HepG2 (cell line): Measurements from ENCODE around the genes ETV3, OR6Y1, IFI16 and OR10J1.

- RRBS, 2 experiments = no CpG with 5 or more reads among the region's 7 CpGs
CAGE:
- cytosol, long polyA minus RNA = no peak
- cytosol, long polyA plus RNA = no peak
- long polyA plus RNA = no peak
- nucleus, long polyA minus RNA = no peak
- nucleus, long polyA plus RNA = no peak
Measured at GRCh38 chr1:157106274-157106947, 6.8 kb upstream of the ETV3L start.

- RRBS, 2 experiments = 3% methylated on average over 2 of the region's 34 CpGs; no CpG with 5 or more reads in 1 of the 2 experiments
CAGE:
- cytosol, long polyA minus RNA = no peak
- cytosol, long polyA plus RNA = no peak
- long polyA plus RNA = no peak
- nucleus, long polyA minus RNA = no peak
- nucleus, long polyA plus RNA = no peak
Measured at GRCh38 chr1:157136851-157138130, 904 bp downstream of the ETV3 start.

DNA sequence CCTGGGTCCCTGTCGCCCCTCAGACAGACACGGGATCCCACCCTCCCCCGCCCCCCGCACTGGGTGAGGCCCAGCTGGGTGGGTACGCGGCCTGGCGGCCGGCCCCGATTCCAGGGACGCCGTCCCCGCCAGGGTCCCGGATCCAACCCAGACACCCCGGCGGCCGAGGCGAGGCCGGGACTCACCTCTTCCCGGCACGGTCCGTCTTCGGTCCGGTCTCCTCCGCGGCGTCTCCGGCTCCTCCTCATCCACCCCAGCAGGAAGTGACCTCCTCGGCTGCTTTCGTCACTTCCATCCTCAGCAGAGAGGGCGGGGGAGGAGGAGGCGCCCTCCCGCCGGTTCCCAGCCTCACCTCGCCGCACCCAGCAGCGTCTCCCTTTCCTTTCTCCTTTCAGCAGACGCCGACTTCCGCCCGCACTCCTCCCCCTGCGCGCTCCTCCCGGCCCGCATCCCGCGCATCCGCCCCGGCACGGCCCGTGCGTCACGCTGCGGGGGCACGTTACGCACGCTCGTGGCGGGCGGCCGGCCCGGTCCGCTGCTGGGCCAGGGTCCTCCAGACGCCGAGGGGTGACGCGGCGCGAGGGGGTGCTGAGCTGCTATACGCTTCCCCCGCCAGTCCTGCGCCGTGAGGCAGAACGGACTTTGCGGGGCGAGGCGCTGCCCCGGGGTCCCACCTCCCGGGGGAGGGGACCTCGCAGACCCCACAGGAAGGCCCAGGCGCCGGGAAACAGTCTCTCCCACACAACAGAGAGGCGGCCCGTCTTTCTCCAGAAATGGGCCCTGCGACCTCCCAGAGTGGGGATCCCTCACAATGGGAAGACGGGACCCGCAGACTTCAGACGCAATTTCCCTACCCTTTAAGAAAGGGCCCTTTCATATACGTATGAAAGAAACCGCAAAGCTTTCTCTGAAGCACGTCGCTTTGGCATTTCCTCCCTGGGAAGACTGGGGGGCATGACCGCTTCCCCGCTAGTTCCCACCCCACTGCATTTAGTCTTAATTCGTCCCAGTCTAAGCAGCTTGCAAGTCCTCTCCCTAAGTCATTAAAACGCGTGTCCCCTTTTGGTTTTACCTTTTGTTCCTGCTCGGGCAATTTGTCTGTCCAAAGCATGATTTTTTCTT is at the start of gene ETV3:
TSS of gene ETV3 (minus strand) at position 265 of the 1,122 bp plus-strand sequence.
- RRBS, 2 experiments = 2 to 4% methylated on average over 22 to 25 of the region's 97 CpGs
CAGE:
- cytosol, long polyA minus RNA = start-site peak on the minus strand centred at position 253 of the sequence, 37 bp wide, 61 reads
- cytosol, long polyA plus RNA = no peak
- long polyA plus RNA = no peak
- nucleus, long polyA minus RNA = no peak
- nucleus, long polyA plus RNA = no peak

DNA sequence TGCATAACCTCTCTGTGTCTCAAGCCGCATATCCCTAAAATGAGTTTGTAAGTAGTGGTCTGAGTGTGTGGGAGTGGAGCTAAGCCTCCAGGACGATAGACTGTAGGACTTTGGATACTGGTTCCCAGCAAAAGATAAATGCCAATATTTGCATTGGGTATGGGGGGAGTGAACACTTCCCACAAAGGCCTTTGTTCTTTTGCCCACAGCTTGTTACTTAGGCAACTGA is 102.3 kb upstream of the ETV3 start:
- RRBS, 2 experiments = no CpG with 5 or more reads among the region's 2 CpGs
CAGE:
- cytosol, long polyA minus RNA = no peak
- cytosol, long polyA plus RNA = no peak
- long polyA plus RNA = no peak
- nucleus, long polyA minus RNA = no peak
- nucleus, long polyA plus RNA = no peak

DNA sequence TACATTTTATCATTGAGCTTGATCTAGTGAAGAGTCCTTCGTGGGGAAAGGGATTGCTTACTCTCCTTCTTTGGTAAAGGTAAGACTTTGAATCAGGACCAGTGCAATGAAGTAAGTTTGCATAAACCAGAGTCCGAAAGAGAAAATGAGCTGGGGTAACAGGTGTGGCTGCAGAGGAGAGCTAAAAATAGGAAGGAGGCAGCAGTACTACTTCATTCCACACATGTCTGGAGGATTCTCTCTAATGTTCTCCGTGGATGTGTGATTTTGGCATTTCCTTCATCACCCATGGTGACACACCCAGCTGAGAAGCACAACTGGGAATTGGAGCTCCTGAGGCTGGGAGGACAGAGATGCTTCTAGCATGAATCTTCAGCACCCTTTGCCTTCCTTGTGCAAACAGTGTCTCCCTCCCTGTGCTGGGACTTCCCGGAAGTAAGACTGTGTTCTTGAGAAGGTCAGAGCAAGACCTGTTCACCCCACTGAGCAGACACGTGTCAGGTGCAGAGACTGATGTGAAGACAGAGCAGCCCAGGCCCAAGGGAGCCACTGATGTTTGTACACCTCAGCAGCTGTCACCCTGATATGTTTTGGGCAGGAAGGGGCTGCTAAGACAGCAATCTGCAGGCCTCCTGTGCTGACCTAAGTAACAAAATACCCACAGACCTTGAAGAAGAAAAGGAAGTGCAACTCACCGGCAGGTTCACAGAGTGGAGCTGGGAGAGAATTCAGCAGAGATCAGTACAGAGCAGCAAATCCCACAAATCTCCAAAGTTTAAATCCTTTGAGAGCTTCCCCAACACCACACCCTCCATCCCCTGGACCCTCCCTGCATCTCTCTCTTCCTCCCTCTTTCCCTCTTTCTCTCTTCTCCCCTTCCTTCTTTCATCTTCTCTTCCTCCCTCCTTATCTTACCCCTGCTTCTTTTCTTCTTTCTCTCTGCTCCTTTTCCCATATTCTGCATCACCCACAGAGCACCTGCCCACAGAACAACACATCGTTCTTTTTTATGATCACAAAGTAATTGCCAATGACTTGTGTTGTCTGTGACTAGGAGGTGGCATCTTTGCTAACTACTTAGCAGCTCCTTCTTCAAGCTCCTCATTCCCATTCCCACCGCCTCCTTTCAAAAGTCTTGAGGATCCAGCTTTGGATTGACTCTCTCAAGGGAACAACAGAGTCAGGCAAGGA is 13.1 kb downstream of the FCRL1 start:
- RRBS, 2 experiments = no CpG with 5 or more reads among the region's 8 CpGs
CAGE:
- cytosol, long polyA minus RNA = no peak
- cytosol, long polyA plus RNA = no peak
- long polyA plus RNA = no peak
- nucleus, long polyA minus RNA = no peak
- nucleus, long polyA plus RNA = no peak

GRCh38 chr1:157993746-157994177 is 317 bp downstream of the KIRREL1 start:
- RRBS, 2 experiments = 10 to 11% methylated on average over 6 to 7 of the region's 40 CpGs
CAGE:
- cytosol, long polyA minus RNA = no peak
- cytosol, long polyA plus RNA = no peak
- long polyA plus RNA = no peak
- nucleus, long polyA minus RNA = no peak
- nucleus, long polyA plus RNA = no peak

GRCh38 chr1:157996368-157996866 is 3.0 kb downstream of the KIRREL1 start:
- RRBS, 2 experiments = no CpG with 5 or more reads among the region's 7 CpGs
CAGE:
- cytosol, long polyA minus RNA = no peak
- cytosol, long polyA plus RNA = no peak
- long polyA plus RNA = no peak
- nucleus, long polyA minus RNA = no peak
- nucleus, long polyA plus RNA = no peak

DNA sequence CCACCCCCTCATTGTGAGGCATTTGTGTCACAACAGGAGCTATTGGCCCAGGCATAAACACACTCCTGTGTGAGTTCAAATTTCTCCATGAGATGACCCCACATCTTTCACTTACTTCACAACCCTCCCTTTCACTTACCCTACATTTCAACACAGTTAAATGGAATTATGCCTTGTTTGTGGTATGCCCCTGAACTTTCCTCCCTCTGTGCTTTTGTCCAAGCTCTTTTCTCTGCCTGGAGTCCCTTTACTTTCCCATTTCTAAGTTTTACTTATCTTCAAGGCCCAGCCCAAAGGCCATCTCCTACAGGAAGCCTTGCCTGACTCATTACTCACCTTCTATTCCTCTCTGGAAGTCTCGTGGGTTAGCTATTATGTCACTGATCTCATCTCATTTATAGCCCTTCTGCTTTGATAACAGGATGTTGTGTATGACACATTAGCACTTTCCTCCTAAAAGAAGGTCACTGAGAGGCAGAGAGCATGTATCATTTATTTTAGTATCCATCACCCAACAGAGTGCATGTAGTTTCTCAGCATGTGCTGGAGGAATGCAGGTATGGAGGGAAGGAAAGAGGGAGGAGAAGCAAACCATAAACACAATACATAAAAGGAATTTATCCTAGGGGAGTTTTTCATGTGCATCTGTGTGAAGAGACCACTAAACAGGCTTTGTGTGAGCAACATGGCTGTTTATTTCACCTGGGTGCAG is 26.1 kb downstream of the SMIM42 start:
- RRBS, 2 experiments = no CpG with 5 or more reads among the region's 1 CpG
CAGE:
- cytosol, long polyA minus RNA = no peak
- cytosol, long polyA plus RNA = no peak
- long polyA plus RNA = no peak
- nucleus, long polyA minus RNA = no peak
- nucleus, long polyA plus RNA = no peak

GRCh38 chr1:158117704-158118528 is 10.2 kb downstream of the SMIM42 start:
- RRBS, 2 experiments = 0% methylated on average over 1 of the region's 21 CpGs; no CpG with 5 or more reads in 1 of the 2 experiments
CAGE:
- cytosol, long polyA minus RNA = no peak
- cytosol, long polyA plus RNA = no peak
- long polyA plus RNA = no peak
- nucleus, long polyA minus RNA = no peak
- nucleus, long polyA plus RNA = no peak

GRCh38 chr1:158185753-158186158 is 5.1 kb downstream of the CD1D start:
- RRBS, 2 experiments = no CpG with 5 or more reads among the region's 3 CpGs
CAGE:
- cytosol, long polyA minus RNA = no peak
- cytosol, long polyA plus RNA = no peak
- long polyA plus RNA = no peak
- nucleus, long polyA minus RNA = no peak
- nucleus, long polyA plus RNA = no peak

DNA sequence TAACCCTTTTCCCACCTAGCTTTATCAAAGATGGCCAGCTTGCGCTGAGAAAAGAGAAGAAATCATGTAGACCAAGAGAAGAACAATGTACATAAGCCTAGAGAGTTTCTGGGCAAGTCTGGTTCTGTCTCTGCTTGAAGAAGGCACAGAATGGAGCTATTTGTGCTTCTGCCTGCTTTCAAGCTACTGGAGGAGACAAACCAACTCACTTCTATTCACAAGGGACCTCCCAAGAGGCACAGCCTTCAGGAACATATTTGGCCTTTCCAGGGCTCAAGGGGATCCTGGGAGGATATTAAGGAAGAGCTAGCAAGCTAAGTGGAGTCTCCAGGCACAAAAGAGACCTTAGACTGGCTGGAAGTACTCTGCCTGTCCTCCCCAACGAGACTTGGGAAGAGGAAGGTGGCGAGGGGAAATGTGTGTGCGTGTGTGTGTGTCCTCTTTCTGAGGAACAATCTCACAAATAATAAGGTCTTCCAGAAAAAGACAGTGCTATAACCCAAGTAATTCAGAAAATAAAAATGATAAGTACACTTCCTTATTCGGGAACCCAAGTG is at the start of gene OR6Y1:
TSS of gene OR6Y1 (minus strand) at position 124 of the 557 bp plus-strand sequence.
- RRBS, 2 experiments = no CpG with 5 or more reads among the region's 5 CpGs
CAGE:
- cytosol, long polyA minus RNA = no peak
- cytosol, long polyA plus RNA = no peak
- long polyA plus RNA = no peak
- nucleus, long polyA minus RNA = no peak
- nucleus, long polyA plus RNA = no peak

GRCh38 chr1:159009644-159010875 is at the start of gene IFI16:
Gene IFI16 (plus strand): TSS chr1:159009907.
- RRBS, 2 experiments = no CpG with 5 or more reads among the region's 11 CpGs
CAGE:
- cytosol, long polyA minus RNA = no peak
- cytosol, long polyA plus RNA = no peak
- long polyA plus RNA = no peak
- nucleus, long polyA minus RNA = no peak
- nucleus, long polyA plus RNA = no peak

- RRBS, 2 experiments = no CpG with 5 or more reads among the region's 3 CpGs
CAGE:
- cytosol, long polyA minus RNA = no peak
- cytosol, long polyA plus RNA = no peak
- long polyA plus RNA = no peak
- nucleus, long polyA minus RNA = no peak
- nucleus, long polyA plus RNA = no peak
Measured at GRCh38 chr1:159439323-159439968, at the start of gene OR10J1. Gene OR10J1 (plus strand): TSS chr1:159439722.

DNA sequence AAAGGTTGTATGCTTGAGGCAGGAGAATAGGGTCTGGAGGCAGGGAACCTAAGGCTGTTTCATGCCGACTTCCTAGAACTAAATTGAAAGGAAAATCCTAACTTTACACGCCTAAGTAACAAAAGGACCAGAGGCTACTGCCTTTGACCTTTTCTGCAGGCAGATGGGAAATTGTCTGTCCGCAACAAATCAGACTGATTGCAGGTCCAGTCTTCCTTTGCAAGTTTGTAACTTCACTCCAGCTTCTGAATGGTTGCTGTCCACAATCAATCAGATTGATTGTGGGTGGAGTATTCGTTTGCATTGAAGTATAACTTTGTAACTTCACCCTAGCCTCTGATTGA is 25.5 kb downstream of the OR10J1 start:
- RRBS, 2 experiments = no CpG with 5 or more reads among the region's 4 CpGs
CAGE:
- cytosol, long polyA minus RNA = no peak
- cytosol, long polyA plus RNA = no peak
- long polyA plus RNA = no peak
- nucleus, long polyA minus RNA = no peak
- nucleus, long polyA plus RNA = no peak

GRCh38 chr1:159556730-159557127 is 20.9 kb upstream of the OR10J5 start:
- RRBS, 2 experiments = no CpG with 5 or more reads among the region's 5 CpGs
CAGE:
- cytosol, long polyA minus RNA = no peak
- cytosol, long polyA plus RNA = no peak
- long polyA plus RNA = no peak
- nucleus, long polyA minus RNA = no peak
- nucleus, long polyA plus RNA = no peak

DNA sequence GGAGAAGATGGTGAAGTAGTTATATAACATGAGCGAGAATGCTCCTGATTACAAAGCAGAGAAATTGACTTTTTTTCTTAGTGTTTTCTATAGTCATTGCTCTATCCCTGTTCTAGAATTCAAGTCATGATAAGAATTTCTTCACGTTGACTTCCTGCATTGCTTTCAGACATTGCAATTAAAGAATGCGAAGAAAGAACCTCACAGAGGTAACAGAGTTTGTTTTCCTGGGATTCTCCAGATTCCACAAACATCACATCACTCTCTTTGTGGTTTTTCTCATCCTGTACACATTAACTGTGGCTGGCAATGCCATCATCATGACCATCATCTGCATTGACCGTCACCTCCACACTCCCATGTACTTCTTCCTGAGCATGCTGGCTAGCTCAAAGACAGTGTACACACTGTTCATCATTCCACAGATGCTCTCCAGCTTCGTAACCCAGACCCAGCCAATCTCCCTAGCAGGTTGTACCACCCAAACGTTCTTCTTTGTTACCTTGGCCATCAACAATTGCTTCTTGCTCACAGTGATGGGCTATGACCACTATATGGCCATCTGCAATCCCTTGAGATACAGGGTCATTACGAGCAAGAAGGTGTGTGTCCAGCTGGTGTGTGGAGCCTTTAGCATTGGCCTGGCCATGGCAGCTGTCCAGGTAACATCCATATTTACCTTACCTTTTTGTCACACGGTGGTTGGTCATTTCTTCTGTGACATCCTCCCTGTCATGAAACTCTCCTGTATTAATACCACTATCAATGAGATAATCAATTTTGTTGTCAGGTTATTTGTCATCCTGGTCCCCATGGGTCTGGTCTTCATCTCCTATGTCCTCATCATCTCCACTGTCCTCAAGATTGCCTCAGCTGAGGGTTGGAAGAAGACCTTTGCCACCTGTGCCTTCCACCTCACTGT is 10.7 kb downstream of the APCS start:
- RRBS, 2 experiments = no CpG with 5 or more reads among the region's 8 CpGs
CAGE:
- cytosol, long polyA minus RNA = no peak
- cytosol, long polyA plus RNA = no peak
- long polyA plus RNA = no peak
- nucleus, long polyA minus RNA = no peak
- nucleus, long polyA plus RNA = no peak

- RRBS, 2 experiments = no CpG with 5 or more reads among the region's 9 CpGs
CAGE:
- cytosol, long polyA minus RNA = no peak
- cytosol, long polyA plus RNA = no peak
- long polyA plus RNA = no peak
- nucleus, long polyA minus RNA = no peak
- nucleus, long polyA plus RNA = no peak
Measured at GRCh38 chr1:159867609-159868155, 5.2 kb upstream of the VSIG8 start.

DNA sequence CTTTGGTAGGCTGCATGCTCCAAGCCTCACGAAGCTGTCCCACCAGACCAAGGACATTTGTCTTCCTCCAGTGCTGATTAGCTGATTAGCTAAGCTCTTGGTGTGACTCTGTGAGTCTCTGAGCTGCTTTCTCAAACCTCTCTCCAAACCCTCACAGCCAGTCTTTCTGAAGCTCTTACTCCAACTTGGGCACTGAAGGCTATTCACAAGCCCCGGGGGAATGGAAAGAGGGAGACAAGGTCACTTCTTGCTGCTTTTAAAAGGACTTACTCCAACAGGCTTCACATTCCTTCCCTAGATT is 897 bp upstream of the CFAP45 start:
- RRBS, 2 experiments = no CpG with 5 or more reads among the region's 2 CpGs
CAGE:
- cytosol, long polyA minus RNA = no peak
- cytosol, long polyA plus RNA = no peak
- long polyA plus RNA = no peak
- nucleus, long polyA minus RNA = no peak
- nucleus, long polyA plus RNA = no peak

DNA sequence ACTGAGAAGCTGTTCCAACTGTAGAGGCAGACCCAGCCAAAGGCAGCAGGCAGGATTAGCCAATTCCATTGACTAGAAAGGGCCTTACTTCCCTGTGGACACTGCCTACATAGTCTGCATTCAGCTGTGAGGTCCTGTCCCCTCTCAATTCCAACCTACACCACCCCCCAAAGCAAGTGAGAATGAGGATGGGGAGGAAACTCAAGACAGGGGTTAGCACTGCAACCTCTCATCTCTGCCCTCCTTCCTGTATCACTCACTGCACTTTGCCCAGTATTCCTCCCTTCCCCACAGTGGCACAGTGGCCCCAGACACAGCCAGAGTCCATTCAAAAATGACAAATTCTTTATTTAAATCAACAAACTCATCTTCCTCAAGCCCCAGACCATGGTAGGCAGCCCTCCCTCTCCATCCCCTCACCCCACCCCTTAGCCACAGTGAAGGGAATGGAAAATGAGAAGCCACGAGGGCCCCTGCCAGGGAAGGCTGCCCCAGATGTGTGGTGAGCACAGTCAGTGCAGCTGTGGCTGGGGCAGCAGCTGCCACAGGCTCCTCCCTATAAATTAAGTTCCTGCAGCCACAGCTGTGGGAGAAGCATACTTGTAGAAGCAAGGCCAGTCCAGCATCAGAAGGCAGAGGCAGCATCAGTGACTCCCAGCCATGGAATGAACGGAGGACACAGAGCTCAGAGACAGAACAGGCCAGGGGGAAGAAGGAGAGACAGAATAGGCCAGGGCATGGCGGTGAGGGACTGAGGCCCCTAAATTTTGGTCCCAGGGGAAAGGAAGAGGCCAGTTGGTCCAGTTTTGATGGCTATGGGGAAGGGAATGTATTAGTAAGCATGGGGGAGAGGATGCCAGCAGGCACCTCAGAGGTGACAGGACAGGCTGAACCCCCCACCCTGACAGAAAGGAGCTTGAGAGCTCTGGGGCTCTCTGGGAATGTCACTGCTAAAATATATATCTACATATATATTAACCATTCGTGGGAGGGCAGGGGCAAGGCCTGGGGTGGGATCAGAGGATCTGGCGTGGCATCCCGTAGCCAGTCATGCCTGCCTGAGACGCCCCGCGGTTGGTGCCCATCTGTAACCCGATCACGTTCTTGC is 7.2 kb downstream of the TAGLN2 start:
- RRBS, 2 experiments = no CpG with 5 or more reads among the region's 11 CpGs
CAGE:
- cytosol, long polyA minus RNA = no peak
- cytosol, long polyA plus RNA = no peak
- long polyA plus RNA = no peak
- nucleus, long polyA minus RNA = no peak
- nucleus, long polyA plus RNA = no peak

DNA sequence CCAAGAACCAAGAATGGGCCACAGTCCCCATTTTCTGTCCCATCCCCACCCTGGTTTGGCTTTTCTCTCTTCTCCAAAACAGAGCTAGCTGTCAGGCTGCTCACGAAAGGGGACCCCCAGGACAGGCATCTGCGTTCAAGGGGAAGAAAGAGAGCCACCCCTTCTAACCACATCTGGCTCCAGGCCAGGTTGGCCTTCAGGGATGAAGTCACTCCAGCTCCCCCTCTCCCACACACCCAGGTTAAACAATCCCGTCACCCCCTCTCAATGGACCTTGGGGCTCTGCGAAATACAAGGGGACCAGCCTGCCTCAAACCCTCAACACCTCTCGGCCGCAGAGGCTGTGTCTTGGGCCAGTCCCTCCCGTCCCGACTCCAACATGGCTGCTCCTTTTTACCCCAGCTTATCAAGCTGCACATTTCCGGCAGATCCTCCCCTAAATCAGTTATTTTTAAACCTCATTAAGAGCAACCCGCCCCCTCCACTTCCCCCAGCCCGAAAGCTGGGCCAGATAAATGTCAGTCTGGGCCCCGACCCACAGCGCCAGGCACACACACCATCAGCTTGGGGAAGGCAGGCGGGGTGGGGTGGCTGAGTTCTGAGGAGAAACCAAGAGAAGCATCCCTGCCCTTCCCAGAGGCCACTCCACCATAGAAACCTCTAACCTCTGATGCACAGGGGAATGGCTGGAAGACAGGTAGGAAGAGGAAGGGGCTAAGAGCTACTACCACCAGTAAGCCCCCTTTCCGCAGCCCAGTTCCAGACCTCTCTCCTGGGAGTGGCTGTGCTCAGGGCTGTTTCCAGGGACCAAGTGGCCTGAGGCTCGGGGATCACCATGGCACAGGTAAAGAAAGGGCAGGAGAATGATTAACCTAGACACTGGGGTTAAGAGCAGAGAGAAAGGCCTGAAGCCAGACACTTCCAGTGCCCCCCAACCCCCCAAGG is 3.2 kb downstream of the TAGLN2 start:
- RRBS, 2 experiments = no CpG with 5 or more reads among the region's 16 CpGs
CAGE:
- cytosol, long polyA minus RNA = no peak
- cytosol, long polyA plus RNA = no peak
- long polyA plus RNA = no peak
- nucleus, long polyA minus RNA = no peak
- nucleus, long polyA plus RNA = no peak